ENCODE measurements around the gene GLOD4.

GRCh38 chr17:226801-227488 lies 45.5 kb upstream of the DOC2B start:
- PRO-cap: no peak

- PRO-cap: no peak
Measured at GRCh38 chr17:229040-229725, 47.7 kb upstream of the DOC2B start.

- PRO-cap: no peak
Measured at GRCh38 chr17:330931-331927, 21.4 kb downstream of the RPH3AL start.

GRCh38 chr17:377383-377931 lies 24.9 kb upstream of the RPH3AL start:
- PRO-cap: no peak

GRCh38 chr17:416199-416519 lies 6.0 kb downstream of the C17orf97 start:
- PRO-cap: no peak

DNA sequence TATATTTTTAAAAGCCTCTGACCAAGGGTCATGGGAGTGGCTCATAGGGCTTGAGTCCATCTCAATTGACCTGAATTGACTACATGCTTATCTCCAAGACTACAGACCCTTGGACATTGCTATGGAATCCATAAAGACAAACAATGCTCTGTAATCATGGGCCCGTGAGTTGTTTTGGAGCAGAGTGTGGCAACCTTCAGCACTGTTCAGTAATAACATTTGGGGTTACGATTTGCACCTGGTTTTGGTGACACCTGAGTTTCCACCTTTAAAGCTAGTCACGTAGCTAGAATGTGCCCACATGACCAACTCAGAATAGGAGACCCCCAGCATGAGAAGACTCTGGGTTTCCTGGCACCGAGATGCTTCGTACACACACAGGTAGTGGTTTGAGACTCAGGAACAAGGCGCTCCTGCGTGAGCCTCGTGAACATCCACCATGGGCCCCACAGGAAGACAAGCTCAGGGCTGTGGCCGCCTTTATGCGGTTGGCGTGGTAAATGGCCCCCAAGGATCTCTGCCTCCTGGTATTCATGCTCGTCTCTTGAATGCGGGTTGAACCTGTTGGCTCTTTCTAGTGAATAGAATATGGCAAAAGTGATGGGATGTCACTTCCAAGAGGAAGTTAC lies 9.1 kb downstream of the C17orf97 start:
- PRO-cap: no peak

DNA sequence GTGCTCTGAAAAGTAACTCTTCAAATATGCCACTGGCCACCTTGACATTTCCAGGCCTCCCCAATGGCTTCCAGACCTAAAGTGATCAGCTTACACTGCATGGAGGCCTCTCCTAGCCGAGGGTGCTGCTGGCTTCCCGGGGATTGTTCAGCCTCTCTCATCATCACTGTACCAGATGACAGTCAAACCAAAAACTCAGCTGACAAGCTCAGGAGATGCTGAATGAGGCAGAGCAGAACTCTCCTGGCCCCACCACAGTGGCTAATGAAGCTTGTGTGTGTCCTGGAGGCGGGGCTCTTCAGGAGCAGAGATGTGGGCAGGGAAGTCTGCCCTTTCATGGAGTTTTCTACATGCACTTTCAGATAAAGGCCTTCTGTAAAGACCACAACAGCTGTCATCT lies 113.3 kb downstream of the VPS53 start:
- PRO-cap: no peak

DNA sequence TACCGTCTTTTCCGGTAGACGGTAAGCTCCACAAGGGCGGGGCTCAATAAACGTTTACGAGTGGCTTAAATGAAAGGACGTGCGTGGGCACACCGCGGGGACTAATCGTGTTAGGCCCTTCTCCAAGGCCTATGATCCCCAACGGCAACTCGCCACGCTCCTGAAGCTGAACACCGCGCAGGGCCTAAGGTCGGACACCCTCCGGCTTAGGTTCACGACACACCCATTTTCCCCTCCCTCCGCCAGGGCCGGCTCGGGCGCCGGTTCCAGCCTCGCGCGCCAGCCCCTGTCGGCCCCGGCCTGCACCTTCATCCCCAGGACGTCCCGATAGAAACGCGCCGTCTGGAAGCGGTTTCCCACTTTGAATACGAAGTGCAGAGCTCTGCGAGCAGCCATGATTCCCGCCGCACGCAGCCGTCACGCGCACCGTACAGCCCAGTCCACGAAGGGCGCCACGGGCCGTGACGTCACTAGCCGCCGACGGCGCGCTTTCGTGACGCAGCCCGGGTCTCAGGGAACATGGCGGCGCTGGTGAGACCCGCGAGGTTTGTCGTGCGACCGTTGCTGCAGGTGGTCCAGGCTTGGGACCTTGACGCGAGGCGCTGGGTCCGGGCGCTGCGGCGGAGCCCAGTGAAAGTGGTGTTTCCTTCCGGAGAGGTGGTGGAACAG lies at the start of gene GLOD4:
TSS of gene GLOD4 (minus strand) at position 421 of the 669 bp plus-strand sequence.
- PRO-cap: bidirectional peak, plus-strand start at position 520 of the sequence, minus-strand start at position 421 of the sequence

- PRO-cap: no peak
Measured at GRCh38 chr17:848053-848320, 65.8 kb downstream of the MRM3 start.

DNA sequence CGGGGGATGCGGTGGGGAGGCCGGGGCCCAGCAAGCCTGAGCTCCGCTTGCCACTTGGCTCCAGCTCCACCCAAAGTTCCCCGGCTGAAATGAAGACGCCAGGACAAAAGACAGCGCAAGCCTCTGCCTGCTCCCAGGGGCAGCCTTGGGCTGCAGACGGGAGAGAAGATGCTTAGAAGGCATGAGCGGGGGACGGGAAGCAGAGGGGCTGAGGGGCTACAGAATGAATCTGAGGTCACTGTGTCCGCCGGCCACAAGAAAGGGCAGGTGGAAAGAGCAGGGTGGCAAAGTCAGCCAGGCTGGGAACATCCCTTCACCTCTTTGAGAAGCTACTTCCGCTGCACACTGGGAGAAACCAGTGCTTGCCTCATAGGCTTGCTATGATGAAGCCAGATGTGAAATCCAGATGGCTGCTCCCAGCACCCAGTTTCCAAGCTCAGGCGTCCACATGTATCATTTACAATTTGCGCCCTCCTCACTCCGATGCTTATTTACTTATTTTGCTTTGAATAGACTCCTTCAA lies 69.1 kb downstream of the MRM3 start:
- PRO-cap: no peak

DNA sequence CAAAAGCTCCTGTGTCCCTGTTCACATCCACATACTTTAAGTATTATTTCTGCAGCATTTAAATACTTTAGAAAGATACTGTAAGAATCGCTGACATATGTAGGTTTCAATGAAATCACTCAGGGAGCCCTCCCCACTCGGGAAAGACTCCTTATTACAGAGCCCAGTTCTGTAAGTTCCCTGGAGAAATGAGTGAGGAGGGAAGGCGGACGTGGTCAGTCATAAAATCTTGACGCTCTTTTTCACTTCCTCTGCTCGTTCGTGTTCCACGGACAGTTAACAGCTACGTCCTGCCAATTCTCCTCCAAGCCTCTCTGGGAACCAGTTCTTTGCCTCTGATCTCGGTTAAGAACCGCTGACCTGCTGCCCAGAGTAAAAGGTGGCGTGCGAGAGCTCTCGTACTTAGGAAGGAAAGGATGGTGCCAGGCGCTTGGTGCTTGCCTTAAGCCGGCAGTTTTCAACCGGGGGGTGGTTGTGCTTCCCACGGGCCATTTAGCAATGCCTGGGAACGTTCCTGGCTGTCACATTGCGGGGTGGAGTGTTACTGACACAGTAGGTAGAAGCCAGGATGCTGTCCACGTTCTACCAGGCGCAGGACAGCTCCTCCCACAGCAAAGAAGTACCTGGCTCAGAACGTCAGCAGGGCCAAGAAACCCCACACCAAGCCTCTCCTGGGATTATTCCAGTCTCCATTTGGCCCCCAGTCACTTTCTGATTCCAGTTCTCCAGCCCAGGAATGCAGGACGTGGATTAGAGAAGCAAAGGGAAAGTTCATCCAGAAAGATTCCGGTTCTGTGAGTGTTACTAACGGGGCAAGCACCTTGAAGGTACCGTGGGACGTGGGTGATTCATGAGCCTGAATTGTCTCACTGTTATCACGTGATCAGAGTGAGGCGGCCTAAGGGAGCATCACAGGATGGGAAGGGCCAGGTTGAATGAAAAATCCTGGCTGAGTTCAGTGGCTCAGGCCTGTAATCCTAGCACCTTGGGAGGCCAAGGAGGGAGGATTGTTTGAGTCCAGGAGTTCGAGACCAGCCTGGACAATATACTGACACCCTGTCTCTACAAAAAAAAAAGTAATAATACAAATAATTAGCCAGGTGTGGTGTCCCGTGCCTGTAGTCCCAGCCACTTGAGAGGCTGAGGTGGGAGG lies 87.7 kb downstream of the MRM3 start:
- PRO-cap: no peak

DNA sequence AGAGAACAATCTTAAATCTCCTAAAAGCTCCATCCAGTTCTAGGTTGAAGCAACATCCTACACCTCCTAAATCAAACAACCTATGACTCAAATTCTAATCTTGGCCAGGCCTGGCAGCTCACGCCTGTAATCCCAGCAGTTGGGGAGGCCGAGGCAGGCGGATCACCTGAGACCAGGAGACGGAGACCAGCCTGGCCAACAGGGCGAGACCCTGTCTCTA lies 69.6 kb downstream of the NXN start:
- PRO-cap: no peak

DNA sequence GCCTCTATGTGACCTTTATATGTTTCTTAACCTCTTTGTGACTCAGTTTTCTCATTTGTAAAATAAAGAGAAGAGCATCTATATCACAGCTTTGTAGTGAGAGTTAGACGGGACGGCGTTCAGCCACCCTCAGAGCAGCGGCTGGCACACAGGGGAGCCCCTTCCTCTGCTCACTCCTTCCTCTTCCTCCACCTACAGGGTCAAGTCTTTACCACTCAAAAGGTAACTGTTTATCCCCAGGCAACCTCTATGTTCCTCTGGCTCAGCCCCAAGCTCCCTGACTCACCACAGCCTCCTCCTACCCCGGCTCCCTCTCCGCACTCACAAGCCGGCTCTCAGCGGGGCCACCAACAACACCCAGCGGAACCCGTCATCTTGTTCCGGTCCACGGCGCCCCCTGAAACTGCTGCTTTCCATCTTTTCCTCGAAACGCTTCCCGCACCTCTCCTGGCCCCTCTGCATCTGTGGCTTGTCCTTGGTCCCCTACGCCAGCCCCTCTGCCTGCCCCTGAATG lies 58.5 kb downstream of the NXN start:
- PRO-cap: no peak

GRCh38 chr17:921533-921782 lies 58.1 kb downstream of the NXN start:
- PRO-cap: no peak

- PRO-cap: no peak
Measured at GRCh38 chr17:966675-967346, 12.8 kb downstream of the NXN start.

GRCh38 chr17:978750-979142 lies 830 bp downstream of the NXN start:
- PRO-cap: no peak

DNA sequence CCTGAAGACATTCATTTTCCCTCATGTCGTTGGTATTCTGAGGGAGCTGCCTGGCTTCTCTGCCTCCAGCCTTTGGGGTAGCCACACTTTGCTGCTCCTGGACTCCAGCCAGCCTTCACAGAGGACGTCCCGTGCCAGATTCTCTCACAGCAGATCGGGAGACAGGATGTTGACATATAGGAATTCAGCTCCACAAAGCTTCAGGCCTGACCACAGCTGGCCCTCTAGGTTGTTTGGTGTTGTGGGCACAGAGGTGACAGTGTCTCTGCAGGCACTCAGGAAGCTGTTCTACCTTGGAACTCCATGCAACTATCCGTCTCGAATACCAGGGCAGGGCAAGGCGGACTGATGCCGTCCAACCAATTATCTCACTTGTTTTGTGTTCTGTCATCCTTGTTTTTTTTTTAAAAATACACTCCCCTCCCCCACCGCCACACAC lies 4.3 kb downstream of the TIMM22 start:
- PRO-cap: no peak

DNA sequence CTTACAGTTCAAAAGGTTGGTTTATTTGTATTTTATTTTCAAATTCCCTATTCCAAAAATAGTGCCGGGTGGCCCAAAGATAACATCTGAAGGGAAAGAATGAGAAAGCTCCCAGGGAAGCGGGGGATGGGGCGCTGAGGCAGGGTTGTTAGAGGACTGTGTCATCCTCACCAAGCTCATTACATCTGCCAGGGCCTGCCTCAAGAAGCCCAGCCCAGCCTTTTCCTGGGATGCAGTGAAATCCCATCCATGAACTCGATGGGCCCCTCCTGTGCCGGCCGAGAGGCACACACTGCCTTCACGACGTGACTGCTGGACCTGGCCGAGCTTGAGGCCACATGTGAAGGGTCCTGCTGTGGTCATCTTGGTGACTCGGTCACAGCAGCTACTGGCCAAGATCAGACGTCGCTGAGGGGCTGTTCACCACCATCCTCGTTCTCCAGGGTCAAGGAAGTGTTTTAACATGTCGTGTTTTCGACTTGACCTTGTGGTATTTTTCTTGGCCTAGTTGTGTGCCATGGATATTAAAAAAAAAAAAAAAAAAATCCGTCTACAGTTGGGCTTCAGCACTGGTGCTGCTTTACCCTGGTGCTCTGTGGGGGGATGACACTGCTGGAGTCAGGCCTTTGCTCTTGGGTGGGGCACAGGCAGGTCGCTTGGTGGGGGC lies 4.8 kb downstream of the TIMM22 start:
- PRO-cap: no peak

- PRO-cap: no peak
Measured at GRCh38 chr17:1011849-1012245, 14.9 kb downstream of the TIMM22 start.

DNA sequence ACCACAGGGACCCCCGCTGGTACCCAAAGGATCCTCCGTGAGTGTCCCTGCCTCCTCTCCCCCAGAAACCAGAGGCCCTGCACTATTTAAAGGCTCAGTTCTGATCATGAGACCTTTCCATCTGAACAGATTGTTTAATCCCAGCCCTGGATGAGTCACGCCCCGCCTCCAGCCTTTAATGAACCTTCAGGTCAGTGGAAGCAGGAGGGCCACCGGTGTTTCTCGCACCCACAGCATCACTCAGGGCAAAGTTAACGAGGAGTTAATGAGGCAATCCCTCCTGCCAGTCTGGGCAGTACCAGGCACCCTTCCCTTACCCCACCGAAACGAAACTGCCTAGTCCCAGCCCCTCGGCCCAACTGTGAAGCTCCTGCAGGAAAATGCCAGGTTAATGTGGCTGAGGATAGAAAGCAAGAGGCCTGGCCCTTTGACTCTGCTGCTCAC lies 32.4 kb downstream of the TIMM22 start:
- PRO-cap: no peak

Data from neutrophil (primary cell).